Melanocyte of skin (primary cell): Measurements from ENCODE around the gene CSPG4.

GRCh38 chr15:75712658-75713162 is at the start of gene CSPG4:
Gene CSPG4, minus strand, starts transcription at chr15:75712848.
- CAGE, long polyA plus RNA, 2 experiments = no peak in any of the 2 experiments

GRCh38 chr15:75840520-75841125 is 2.6 kb upstream of the UBE2Q2 start:
- CAGE, long polyA plus RNA, 2 experiments = no peak in any of the 2 experiments

- CAGE, long polyA plus RNA, 2 experiments = no peak in any of the 2 experiments
Measured at GRCh38 chr15:75842640-75843371, 441 bp upstream of the UBE2Q2 start.

- CAGE, long polyA plus RNA, 2 experiments = no peak in any of the 2 experiments
Measured at GRCh38 chr15:75844356-75844984, 1.2 kb downstream of the UBE2Q2 start.

DNA sequence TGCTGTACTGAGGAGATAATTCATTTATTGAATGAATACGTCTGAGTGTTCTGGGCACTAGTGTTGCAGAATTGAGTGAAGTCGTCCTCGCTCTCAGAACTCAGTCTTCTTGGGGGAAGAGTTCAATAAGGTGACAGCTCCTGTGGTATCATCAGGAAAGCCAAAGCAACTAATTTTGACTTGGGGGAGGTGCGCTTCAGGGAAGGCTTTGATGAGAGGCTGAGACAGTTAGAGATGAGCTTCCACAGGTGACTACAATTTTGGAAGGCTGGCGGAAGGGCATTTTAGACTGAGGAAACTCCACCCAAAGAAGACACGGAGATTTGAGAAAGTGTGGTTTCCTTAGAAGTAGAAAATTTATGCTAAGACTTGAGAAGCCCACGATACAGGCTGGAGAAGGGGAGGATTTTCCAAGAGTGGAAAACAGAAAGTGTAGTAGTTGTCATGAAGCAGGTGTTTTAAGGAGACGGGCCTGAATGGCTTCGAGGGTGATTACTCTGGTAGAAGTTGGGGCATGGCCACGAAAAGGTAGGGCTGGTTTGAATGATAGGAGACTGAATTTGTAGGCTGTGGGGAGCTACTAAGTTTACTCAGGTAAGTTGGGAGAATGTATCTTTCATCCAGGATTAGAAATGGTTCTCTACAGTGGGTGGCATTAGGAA is 1.9 kb downstream of the UBE2Q2 start:
- CAGE, long polyA plus RNA, 2 experiments = no peak in any of the 2 experiments

- CAGE, long polyA plus RNA, 2 experiments = no peak in any of the 2 experiments
Measured at GRCh38 chr15:75903209-75903688, 429 bp upstream of the FBXO22 start.

DNA sequence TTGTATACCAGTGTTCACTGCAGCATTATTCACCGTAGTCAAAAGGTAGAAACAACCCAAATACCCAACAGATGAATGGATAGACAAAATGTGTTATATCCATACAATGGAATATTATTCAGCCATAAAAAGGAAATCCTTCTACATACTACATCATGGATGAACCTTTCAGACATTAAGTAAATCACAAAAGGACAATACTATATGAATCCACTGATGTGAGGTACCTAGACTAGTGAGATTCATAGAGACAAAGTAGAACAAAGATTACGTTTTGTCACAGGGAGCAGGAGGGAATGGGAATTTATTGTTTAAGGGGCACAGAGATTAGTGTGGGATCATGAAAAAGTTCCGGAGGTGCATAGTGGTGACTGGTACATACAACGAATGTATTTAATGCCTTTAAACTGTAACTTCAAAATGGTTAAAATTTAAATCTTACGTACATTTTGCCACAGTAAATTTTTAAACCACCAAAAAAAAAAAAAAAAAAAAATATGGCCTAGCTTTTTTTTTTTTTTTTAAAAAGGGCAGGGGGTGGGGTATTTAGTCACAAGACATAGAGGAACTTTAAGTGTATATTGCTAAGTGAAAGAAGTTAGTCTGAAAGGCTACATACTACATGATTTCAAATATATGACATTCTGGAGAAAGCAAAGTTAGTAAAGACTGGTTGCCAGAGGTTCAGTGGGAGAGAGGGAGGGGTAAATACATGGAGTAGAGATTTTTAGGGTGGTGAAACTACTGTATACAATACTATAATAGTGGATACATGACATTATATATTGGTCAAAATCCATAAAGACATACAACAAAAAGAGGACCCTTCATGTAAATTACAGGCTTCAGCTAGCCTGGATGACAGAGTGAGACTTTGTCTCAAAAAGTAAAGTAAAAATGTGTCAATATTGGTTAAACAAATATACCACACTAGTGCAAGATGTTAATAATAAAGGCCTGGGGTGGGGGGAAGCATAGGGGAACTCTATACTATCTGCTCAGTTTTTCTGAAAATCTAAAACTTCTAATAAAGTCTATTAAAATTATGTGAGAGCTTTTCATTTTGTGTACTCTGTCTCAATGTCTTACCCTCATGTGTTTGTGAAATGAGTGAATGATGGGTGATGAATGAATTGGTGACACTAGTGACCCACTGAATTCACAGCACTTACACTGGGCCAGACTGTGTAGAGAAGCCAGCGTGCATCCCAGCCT is 38.2 kb downstream of the FBXO22 start:
- CAGE, long polyA plus RNA, 2 experiments = no peak in any of the 2 experiments

DNA sequence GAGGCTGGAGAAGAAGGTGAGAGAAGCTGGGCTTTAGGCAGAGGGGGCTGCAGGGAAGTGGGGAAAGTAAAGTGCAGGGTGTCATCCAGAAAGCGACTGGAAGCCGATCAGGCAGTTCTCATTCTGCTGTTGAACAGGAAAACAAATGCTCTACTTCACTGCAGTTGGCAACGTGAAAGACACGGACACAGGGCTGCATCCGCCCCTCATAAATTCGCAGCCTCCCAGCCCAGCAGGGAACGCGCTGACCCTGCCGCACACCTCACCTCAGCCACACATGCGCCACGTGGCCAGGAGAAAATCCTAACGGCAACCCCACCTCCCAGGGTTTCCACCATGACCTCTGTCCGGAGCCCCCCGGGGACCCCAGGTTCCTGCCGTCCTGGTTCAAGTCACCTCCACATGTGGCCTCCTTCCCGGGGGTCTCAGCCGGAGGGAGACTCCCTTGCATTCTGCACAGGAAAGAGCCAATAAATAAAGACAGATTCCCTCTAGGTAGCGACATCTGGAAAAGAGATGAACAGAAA is 118.6 kb downstream of the TMEM266 start:
- CAGE, long polyA plus RNA, 2 experiments = no peak in any of the 2 experiments

GRCh38 chr15:76300270-76301025 is 10.8 kb downstream of the ETFA start:
- CAGE, long polyA plus RNA, 2 experiments = no peak in any of the 2 experiments

- CAGE, long polyA plus RNA, 2 experiments = no peak in any of the 2 experiments
Measured at GRCh38 chr15:76340203-76341091, 3.9 kb downstream of the ISL2 start.

GRCh38 chr15:77622404-77622816 is 10.3 kb downstream of the LINGO1 start:
- CAGE, long polyA plus RNA, 2 experiments = no peak in any of the 2 experiments

DNA sequence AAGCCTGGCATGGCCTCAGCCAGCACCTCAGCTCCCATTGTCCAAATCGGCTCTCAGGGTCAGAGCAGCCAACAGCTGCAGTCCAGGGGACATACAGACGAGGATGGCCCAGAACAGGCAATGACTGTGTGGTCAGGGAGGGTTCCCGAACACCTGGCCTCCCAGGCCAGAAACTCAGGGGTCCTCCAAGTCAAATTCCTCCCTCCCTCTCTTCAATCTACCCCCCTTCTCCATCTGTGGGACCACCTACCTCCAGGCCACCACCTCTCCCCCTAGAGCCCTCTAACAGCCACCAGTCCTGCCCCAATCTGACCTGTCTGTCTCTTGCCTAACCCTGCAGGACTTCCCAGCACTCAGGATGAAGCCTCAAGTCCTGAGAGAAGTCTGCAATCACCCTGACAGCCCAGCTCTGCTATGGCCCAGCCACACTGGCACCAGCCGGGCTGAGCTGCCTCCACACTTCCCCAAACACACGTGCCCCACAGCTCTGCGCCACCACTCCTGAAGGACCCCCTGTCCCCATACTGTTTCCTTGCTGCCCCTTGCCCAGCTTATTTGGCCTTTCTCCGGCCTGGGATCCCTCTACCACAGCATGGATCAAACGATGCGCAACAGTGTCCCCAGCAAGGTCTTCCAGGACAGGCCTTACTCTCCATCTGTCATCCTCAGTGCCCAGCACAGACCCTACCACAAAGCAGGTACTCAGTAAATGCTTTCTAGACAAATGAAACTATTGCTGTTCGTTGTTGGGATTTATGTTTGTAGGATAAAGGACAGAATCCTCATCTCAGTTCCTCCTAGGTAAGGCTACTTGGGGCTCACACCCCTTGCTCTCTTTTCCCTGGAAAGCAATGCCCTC is 76.6 kb downstream of the TBC1D2B start:
- CAGE, long polyA plus RNA, 2 experiments = no peak in any of the 2 experiments

- CAGE, long polyA plus RNA, 2 experiments = no peak in any of the 2 experiments
Measured at GRCh38 chr15:78266026-78266609, 1.8 kb downstream of the DNAJA4 start.

DNA sequence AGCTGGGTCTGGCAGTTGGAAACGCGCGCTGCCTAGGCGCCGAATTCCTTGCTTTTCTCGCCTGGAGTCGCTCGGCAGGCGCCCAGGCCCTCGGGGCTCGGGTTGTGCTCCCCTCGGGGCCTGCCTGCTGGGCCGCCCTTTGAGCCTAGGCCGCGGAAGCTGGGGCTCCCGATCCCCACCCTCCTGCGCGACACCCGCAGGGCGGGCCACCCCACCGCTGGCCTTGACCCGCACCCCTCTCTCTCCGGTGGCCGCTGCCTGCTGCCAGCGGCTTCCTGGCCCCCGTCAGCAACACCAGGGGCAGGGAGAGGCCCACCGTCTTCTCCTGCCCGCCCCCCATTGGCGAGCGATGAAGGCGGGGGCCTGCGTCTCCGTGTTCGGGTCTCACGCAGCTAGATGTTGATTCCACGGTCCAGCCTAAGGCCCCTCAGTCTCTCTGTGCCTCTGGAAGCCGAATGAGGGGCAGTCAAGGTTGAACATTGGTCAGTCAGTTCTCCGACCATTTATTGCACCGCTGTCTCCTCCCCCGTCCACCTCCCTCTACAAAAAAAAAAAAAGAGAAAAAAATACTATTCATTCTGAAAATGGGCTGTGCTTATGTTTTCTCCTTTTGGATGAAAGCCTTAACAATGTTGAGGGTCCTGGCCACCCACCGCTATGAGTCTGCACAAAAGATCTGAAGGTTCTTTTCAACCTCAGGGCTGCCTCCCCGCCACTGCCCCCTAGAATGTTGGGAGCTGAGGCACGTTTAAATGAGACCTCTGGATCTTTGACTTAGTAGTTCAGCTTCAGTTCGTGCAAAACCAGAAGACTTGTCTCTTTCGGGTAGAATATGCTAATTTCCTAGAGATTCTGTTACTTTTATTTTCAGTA is 595 bp downstream of the IREB2 start:
- CAGE, long polyA plus RNA, 2 experiments = no peak in any of the 2 experiments

DNA sequence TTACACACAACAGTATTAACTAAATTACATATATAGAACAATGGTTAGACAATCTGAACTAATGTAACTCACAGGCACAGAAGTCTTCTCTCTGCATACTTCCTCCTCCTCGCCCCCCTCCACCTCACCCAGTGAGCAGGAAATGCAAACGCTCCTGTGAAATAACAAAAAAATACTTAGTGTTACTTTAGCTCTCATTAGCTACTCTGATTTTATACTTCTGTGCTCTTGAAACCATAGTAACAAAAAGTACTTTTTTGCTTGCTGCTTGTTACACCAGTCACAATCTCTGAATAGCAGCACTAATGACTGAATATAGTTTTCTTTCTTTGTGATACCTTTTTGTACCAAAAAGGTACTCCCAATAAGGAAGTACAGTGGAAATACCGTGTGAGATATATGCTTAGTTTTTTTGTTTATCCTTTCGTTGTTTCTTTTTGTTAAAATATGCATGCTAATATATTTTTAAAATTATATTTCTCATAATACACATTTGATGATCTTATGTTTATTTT is 23.6 kb downstream of the IREB2 start:
- CAGE, long polyA plus RNA, 2 experiments = no peak in any of the 2 experiments

DNA sequence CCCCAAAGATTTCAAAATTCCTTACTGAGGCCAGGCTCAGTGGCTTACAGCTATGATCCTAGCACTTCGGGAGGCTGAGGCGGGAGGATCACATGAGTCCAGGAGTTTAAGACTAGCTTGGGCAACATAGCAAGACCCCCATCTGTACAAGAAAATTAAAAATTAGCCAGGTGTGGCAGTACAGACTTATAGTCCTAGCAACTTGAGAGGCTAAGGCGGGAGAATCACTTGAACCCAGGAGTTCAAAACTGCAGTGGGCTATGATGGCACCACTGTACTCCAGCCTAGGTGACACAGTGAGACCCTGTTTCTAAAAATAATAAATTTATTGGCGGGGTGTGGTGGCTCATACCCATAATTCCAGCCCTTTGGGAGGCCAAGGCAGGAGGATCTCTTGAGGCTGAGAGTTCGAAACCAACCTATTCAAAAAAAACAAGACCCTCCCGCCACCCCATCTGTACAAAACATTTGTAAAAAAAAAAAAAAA is 29.7 kb upstream of the HYKK start:
- CAGE, long polyA plus RNA, 2 experiments = no peak in any of the 2 experiments

- CAGE, long polyA plus RNA, 2 experiments = no peak in any of the 2 experiments
Measured at GRCh38 chr15:78754969-78755437, 56.3 kb downstream of the ADAMTS7 start.

GRCh38 chr15:78873769-78874807 is 1.4 kb downstream of the MORF4L1 start:
- CAGE, long polyA plus RNA, 2 experiments = no peak in any of the 2 experiments

GRCh38 chr15:78930849-78931395 is 13.9 kb downstream of the CTSH start:
- CAGE, long polyA plus RNA, 2 experiments = no peak in any of the 2 experiments

- CAGE, long polyA plus RNA, 2 experiments = no peak in any of the 2 experiments
Measured at GRCh38 chr15:78995601-78996346, 50.9 kb upstream of the CTSH start.